Metastatic Breast Carcinoma in the Brain (tissue), 10 donors: ENCODE measurements around a stretch of chr2.

- PRO-cap, 10 experiments: peak in 1 of 10 experiments; most common plus-strand start chr2:64838221 (in 1); most common minus-strand start chr2:64838195 (in 1)
Measured at GRCh38 chr2:64837970-64838679, 151.1 kb upstream of the SLC1A4 start.

- PRO-cap, 10 experiments: no peak in any of the 10 experiments
Measured at GRCh38 chr2:64898859-64899393, 90.3 kb upstream of the SLC1A4 start.

GRCh38 chr2:64915556-64915912 is 73.7 kb upstream of the SLC1A4 start:
- PRO-cap, 10 experiments: no peak in any of the 10 experiments

GRCh38 chr2:64922330-64922931 is 66.8 kb upstream of the SLC1A4 start:
- PRO-cap, 10 experiments: no peak in any of the 10 experiments

- PRO-cap, 10 experiments: no peak in any of the 10 experiments
Measured at GRCh38 chr2:64931377-64932060, 57.7 kb upstream of the SLC1A4 start.

DNA sequence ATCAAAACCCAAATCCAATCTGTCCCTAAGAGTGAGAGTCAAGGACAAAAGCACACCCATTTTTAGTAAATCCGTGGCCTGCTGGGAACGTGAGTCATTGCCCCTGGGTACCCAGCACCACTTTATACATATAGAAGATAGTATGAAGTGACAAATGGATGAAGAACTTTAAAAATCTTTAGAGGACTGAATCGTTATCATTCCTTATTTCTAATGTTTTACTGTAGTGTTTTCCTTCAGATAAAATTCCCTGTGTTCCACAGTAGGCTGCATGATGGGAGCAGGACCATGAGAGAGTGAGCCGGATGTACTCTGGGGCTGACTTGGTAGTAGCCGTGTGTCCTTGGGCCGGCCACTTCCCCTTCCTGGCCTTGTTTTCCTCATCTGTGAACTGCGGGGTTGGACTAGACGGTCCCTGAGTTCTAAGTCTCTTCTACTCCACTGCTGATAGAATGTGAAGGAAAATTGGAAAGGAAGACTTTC is 28.5 kb upstream of the CEP68 start:
- PRO-cap, 10 experiments: no peak in any of the 10 experiments

DNA sequence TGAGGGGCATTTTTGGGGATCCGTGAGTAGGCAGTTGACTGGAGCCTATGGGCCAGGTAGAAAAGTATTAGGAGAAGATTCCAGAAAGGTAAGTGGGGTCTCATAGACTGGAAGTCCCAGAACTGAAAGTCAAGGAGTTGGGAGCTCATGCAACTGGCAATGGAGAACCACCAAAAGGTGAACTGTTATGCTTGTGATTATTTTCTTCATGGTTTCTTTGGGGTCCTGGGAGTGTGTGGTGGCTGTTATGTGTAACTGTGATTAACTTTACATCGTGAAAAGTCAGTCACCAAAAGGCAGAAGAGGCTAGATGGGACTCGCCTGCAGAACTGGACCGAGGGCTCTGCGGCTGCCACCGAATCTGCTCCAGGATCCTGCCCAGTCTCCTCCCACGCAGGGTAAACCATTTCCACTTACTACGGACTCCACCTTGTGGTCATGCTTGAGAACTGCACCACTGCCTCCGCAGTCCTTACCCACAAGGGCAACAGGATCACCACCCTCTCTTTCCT is 15.7 kb upstream of the CEP68 start:
- PRO-cap, 10 experiments: peak in 6 of 10 experiments; most common minus-strand start position 345 of the sequence (in 6)

- PRO-cap, 10 experiments: no peak in any of the 10 experiments
Measured at GRCh38 chr2:65389845-65390504, 42.4 kb downstream of the SPRED2 start.

DNA sequence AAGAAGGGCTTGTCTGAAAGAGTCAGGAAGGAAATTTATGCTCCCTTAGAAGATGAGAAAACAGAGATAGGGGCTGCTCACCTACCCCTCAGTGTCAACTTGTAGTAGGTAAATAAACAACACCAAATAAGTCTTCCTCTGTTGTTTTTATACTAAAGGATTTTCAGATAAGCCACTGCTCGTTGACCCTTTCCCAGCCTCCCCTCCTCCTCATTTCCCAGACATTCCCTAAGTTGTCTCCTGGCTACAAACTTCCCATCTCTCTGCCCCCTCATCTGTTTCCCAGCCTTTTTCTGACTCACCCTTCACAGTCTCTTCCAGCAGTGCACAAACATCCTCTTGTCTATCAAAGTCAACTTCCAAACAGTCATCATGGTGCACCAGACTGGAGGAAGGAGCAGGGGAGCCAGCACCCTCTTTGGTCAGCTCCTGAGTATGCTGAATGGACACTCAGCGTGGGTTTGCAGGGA is 26.5 kb upstream of the SPRED2 start:
- PRO-cap, 10 experiments: peak in 1 of 10 experiments; most common plus-strand start position 383 of the sequence (in 1)

- PRO-cap, 10 experiments: peak in 1 of 10 experiments; most common plus-strand start chr2:65639780 (in 1); most common minus-strand start chr2:65639473 (in 1)
Measured at GRCh38 chr2:65639381-65639860, 207.0 kb upstream of the SPRED2 start.

DNA sequence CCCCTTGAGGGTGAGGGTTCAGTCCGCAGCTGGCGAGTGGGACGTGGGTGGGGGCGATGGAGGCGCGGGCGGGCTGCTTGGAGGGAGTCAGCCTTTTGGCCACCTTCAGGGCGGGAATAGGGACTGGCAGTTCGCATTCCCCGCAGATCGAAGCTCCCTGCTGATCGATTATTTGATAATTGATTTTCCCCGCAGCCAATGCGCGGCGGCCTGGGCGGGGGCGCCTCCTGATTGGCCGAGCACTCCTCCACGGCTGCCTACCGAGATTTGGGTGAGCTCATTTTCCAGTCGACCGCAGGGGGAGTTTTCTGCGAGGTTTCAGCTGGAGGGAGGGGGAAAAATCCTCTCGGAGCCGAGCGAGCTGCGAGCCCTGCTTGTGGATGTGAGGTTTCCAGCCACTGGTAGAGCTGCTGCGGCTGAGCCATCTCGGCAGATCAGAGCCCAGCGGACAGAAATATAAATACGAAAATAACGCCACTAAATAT is 1.6 kb upstream of the MEIS1 start:
- PRO-cap, 10 experiments: peak in 7 of 10 experiments; most common plus-strand start position 287 of the sequence (in 3); most common minus-strand start position 170 of the sequence (in 3)

- PRO-cap, 10 experiments: no peak in any of the 10 experiments
Measured at GRCh38 chr2:66447612-66448145, 12.8 kb downstream of the MEIS1 start.

GRCh38 chr2:66574388-66575728 is 139.9 kb downstream of the MEIS1 start:
- PRO-cap, 10 experiments: peak in 1 of 10 experiments; most common plus-strand start chr2:66574842 (in 1); most common minus-strand start chr2:66574845 (in 1)

DNA sequence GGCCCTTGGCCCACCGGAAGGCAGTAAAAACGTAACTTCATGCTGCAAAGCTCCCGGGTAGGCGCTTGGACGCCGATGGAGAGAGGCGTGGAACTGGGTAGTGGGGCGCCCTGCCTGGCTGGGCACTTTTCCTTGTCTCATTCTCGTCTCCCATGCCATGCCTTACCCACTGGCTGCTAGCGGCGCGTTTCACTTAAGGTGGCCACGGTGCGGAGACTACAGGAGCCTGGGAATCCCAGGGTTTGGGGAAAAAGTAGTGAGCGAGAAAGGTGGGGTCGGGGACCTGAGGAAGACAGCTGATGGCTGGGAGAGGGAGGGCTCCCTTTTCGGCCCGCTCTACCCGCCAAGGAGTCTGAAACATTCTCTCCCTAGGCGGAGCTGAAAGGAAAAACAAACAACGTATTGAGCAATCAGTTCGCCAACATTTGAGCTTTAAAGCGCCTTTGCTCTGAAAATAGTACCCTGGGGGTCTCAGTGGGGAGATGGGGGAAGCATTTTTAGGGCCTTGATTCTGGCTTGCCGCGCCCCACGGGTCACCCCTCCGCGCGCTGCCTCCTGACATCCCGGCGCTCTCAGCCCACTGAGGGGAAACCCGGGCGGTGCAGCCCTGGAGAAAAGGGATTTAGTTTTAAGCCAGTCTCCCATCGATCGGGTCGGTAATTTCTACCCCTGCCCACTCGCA is 142.0 kb downstream of the MEIS1 start:
- PRO-cap, 10 experiments: peak in 1 of 10 experiments; most common plus-strand start position 625 of the sequence (in 1); most common minus-strand start position 582 of the sequence (in 1)

GRCh38 chr2:66583538-66584064 is 148.7 kb downstream of the MEIS1 start:
- PRO-cap, 10 experiments: peak in 1 of 10 experiments; most common plus-strand start chr2:66583811 (in 1); most common minus-strand start chr2:66583766 (in 1)

- PRO-cap, 10 experiments: no peak in any of the 10 experiments
Measured at GRCh38 chr2:66686759-66687092, 251.8 kb downstream of the MEIS1 start.

GRCh38 chr2:67128525-67129182 is 268.5 kb upstream of the ETAA1 start:
- PRO-cap, 10 experiments: no peak in any of the 10 experiments

DNA sequence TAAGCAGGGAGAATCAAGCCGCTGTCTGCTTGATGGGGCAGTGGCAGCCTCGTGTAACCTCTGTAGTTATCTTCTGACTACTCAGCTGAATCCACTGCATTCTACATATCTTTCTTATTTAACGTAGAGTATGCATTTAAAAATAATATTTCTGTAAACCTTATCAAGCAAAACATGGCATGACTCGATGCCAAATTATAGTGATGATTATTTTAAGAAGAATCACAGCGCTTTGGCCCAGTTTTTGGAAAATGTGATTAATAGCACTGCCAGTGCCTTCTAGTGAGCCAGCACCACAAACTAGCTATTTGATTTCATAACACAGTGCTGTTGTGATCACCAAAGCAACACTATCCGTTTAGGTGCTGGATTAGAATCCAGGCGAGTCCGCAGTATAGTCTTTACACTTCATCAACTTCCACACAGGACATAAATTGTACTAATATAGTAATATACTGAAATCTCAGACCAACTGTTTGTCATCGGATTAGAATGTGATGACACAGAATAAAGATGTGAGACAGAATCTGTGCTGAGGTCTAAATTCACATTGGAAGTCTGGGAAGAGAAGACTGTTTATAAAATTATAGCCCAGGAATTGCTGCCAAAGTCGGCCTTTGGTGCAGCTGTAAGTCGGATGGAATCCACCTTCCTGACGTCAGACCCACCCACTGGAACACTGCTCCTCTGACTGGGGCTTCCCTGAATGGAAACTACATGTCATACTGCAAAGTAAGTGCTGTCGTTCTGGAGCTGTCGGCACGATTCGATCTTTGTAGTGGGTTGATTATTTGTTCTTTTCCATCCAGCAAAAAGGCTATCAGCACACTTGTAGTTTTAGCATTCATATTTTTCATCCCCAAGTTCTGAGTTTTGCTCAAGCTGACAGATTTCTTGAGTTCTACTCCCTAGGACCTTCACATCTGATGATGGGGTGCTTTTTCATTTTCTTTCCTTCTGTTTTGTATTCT is 136.4 kb upstream of the ETAA1 start:
- PRO-cap, 10 experiments: no peak in any of the 10 experiments

DNA sequence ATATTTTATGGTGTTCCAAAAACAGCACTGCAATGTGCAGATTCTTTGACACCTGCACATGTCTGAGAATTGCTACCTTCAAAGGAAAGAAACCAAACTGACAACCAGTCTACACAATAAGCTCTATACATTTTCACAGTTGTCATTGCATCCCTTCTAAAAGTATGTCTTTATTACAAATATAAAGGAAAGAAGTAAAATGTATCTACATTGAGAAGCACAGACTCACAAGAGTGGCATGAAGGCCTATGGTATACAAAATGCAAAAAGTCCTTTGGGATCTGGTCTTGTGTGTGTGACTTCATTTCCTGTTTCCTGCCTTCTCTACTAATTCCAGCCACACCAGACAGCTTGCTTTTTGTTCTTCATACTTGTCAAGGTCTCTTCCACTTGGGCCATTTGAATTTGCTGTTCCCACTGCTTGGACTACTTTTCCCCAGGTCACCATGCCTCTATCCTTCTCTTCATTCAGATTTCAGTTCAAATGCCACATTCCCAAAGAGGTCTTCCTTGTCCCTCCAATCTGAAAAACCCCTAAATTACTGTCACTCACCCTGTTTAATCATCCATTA is 6.3 kb downstream of the DNAAF10 start:
- PRO-cap, 10 experiments: no peak in any of the 10 experiments

DNA sequence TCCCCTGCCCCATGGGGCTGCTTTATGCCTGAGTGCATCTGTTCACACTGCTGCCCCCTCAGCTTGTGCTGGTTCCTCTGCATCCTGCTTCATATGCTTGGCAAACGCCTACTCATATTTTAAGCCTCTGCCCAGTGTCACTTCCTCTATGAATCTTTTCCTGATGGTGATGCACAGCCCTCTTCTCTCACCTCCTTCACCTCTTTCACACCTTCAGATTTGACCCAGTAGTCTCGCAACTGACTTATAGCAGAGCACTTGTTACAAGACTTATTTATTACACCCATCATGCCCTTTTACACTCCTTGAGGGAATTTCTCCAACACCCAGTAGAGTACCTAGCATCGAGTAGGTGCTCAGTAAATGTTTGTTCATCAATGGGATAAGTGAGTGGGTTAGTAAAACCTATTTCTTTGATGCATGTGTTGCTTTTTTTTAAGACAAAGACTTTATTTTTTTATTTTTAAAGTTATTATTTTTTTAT is 20.6 kb downstream of the PLEK start:
- PRO-cap, 10 experiments: peak in 2 of 10 experiments; most common minus-strand start position 65 of the sequence (in 1)